ENCODE measurements around the genes RPUSD4 and ETS1.

DNA sequence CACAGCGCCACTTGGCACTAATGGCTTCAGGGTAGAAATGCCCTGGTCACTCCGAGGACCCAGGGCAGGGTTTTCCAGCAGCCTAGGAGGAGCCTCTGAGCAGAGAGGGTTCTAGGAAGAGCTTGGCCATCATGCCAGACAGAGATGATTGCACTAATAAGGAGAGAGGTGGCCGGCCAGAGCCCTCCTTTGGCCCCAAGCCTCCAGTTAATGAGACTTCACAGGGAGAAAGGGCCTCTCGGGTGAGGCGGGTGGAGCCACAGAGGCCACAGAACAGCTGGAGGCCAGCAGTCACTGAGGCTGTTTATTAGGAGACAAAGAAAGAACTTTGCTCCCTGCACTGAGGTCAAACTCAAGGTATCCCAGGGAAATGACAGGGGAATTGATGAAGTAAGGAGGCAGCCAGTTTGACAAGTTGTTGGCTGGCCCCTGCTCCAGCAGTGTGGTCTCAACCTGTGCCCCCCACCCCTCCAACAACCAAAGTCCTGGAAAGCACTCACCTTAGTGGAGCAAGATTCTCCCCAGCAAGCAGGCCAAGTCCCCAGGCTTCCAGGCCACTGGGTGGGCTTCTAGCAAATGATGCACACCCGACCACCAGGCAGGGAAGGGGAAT lies 53.4 kb downstream of the RPUSD4 start:
- RRBS: no CpG with 5 or more reads among the region's 6 CpGs

DNA sequence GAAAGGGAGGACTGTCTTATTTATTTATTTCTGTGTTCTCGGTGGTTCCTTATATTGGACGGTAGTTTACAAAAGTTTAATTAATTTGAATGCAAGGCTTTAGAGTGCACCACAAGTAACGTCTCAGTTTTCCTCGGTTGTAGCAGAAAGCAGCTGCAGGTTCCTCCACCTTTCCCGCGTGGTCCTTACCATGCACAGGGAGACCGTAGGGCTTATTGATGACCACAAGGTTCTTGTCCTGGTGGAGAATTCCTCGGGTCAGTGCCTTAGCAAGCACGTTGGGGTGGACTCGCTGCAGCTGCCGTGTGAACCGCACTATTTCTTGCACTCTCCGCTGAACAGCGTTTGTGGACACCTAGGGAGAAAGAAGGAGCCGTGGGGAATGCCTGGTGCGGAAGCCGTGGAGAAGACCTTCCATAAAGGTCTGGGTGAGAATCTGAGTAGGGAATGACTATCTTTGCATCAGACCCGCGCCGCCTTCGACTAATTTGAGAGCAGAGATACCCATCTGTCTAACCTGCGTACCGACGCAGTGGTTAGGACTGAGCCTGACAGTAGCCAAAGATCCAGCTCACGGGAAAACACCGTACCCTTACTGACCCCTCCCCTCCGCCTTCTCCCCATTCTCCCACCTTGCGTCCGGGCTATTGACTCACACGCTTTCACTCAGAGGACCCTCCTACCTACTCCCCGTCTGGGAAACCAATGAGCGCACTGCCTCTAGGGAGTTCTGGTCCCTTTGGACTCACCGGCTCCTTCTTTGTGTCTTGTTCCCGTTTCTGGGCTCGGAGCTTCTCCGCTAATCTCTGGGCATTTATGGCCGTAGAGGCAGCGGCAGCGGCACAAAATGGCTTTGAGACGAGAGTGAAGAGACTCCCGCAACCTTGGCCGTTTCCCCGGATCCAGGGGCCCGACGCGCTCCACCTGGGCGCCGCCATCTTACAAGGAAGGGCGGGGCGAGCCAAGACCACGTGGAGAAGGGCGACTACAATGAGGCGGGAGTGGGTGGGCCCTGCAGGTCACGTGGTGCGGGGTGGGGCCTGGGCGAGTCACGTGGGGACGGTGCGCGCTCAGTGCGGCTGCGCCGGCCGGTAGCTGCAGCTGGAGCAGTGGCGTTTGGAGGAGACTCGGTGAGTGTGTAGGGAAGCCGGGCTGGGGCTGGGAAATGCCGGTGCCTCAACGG lies at the start of gene RPUSD4:
RPUSD4 (minus strand) TSS at position 950 of the 1,183 bp plus-strand sequence.
- RRBS: 2% methylated on average over 5 of the region's 69 CpGs

DNA sequence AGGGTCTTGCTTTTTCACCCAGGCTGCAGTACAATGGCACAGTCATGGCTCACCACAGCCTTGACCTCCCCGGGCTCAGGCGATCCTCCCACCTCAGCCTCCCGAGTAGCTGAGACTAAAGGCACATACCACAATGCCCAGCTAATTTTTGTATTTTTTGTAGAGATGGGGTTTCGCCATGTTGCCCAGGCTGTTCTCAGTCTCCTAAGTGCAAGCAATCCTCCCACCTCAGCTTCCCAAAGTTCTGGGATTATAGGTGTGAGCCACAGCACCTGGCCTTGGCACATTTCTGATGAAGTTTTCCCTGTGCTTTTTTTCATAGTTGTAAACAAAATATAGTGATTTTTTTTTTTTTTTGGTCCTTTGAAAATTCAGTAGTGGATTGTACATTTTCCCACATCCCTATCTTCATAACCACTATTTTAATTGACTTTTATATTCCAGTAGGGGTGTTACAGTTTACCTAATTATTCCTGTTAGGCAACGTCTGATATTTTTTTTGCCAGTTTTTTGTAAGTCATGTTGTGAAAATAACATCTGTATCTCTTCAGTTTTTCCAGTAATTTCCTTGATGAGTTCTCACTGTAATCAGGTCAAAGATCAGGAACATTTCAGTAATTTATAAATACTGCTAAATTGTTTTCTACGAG lies 8.5 kb downstream of the SRPRA start:
- RRBS: no CpG with 5 or more reads among the region's 6 CpGs

DNA sequence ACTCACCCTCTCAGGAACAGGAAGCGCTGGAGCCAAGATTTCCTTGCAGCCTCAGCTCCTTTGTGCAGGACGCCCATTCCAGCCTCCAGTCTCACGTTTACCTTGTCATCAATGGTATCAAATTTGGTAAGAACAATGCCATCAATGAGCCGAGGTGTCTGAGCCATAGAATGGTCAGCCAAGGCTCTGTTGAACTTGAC lies 4.7 kb downstream of the SRPRA start:
- RRBS: no CpG with 5 or more reads among the region's 4 CpGs

GRCh38 chr11:126266912-126267459 lies 1.7 kb downstream of the SRPRA start:
- RRBS: no CpG with 5 or more reads among the region's 4 CpGs

DNA sequence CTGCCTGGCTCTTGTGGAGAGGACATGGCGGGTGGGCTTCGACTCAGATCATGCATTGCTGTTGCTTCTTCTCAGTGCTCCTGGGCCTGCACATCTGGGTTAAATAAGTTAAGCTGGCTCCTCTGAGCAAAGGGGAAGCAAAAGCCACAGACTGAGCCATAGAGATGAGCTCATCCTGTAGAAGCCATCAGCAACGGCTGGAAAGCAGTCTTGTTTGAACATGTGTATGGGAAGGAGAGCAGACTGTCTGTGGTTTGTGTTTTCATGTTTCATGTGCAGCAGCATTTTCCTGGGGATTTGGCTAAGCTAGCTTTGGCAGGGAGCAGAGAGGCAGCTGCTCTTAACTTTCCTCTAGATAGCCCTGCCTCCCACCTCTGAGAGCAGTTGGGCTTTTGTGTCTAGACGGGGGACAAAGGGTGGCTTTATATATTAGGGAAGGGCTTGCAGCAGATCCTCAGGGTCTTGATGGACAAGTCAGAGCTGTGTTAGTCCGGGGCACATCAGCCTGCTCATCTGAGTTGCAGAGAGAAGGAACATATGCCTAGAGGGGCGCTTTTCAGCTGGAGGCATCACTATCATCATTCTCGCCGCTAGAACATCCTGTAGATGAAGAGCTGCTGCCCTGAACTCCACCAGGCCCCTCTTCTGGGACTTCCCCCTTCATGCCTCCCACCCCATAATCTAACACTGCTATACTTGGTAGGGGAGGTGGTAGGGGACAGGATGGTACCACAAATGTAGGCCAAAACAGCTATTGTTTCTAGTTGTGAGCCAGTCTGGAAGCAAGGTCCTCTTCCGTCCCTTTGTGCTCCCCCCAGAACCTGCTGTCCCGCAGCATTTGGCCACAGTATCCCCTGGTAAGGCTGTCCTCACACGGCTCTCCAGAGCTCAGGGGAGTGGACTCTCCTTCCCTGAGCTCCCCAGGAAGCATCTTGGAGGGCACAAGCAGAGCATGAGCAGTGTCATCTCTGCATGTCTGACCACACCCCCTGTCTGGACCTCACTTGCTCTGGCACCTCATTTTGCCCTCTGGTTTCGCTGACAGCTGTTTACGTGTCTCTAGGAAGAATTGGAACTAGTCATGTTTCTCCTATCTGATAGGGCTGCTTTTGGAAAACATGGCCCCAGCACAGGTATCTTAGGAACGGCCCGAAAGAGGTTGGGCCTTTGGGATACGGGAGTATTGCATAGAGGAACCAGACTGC lies 15.2 kb downstream of the DCPS start:
- RRBS: no CpG with 5 or more reads among the region's 16 CpGs

DNA sequence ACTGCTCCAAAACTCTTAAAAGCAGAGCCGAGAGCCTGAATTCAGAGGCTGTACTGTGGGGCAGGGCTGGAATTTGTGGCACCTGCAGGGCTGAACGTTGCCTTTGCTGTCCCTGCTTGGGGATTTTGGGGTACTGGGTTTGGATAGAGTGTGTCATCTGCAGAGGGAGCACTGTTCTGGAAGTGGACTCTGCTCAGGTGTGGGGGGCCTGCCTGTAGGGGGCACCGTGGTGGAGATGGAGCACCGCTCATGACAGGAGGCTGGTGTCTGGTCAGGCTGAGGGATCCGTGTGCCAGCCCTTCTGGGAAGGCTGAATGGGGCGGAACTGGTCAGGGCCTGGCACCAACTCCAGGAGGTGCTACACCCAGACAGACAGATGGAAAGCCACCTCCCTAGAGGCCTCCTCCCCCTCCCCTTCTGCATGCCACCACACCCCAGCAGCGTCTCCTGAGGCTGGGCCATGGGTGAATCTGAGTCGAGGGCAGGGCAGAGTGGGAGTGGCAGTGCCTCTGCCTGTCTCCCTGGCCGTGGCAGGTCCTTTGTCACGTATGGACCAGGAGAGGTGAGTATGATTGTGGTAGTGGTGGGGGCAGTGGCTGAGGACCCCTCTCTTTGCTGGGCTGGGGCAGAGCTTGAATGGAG lies 11.5 kb downstream of the ST3GAL4 start:
- RRBS: no CpG with 5 or more reads among the region's 10 CpGs

- RRBS: no CpG with 5 or more reads among the region's 6 CpGs
Observed at GRCh38 chr11:126384368-126384869, 28.9 kb downstream of the ST3GAL4 start.

DNA sequence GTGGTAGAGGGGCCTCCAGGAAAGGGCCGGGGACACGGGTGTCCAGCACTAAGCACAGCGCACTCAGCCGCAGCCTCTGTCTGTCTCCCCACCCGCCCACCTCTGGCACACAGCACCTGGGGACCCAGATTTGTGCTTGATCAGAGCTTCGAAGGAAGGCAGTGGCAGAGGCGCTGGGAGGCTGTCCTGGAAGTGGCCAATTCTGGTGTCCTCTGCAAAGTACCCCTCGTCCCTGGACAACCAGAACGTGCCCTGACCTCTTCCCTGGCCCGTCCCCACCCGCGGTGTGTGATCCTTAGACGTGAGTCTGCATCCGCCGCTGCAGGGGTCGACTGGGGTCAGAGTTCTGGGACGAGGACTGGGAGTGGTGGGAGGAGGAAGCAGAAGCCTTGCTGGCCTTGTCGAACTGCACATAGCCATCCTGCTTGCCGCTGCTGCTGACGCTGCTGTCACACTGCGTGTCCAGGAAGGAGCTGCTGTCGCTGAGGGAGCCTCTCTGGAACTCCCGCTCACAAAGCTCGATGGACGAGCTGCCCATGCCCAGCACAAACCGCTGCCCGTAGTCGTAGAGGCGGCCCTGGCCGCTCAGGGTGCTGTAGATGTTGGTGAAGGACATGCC lies 68.9 kb downstream of the ST3GAL4 start:
- RRBS: no CpG with 5 or more reads among the region's 30 CpGs

DNA sequence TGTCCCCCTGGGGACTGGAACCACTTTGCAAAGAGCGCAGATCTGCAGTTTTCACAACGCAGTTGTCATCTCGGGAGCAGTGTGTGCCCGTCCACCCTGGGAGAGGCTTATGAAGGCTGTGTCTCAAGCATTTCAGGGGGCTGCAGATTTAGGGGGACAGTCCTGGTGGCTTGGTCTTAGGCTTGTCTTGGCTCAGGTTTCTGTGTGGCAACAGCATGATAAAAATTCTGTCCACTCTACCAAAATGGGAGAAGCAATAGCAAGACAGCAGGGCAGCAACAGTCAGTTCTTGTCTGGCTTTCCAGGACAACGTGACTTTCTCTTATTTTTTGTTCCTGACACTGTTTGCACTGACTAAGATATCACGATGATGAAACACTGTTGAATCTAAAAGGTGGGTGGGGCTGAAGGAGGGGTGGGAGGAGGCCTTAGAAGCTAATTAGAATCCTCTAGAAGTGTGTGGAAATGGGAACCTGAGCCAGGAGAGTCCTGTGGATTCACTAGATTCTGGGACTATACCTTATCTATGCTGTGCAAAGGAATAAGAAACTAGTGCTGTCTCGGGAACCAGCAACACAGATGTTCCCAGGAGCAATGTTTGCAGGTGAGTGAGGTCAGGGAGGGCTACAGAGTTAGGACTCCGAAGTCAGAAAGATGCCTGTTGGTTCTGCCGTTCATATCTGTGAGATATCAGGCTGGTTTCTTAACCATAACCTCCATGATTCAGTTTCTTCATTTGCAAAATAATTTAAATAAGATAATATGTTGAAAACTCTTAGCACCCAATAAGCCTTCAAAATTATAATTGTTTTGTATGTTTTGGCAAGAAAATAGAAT lies 300.3 kb downstream of the ST3GAL4 start:
- RRBS: no CpG with 5 or more reads among the region's 9 CpGs

DNA sequence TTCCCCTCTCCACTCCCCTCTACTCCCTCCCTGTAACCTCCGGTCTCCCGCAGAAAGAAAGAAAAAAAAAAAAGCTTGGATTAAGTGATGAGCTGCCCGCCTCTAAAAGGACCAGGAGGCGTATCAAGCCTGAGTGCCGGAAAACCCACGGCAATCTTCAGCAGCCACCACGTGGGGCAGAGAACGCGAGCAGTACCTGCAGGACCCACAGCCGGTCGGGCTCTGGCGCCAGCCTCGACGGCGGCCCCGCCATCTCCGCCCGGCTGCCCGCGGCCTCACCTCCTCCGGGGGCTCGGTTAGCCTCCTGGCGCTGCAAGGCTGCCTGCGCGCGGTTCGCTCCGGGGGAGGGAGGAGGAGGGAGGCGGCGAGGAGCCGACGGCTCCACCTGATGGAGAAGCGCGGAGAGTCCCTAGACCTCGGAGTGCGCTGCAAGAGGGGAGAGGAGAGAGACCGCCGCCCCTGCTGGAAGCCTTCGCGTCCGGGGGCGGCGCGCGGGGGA lies 2.5 kb upstream of the KIRREL3 start:
- RRBS: 2% methylated on average over 25 of the region's 45 CpGs

DNA sequence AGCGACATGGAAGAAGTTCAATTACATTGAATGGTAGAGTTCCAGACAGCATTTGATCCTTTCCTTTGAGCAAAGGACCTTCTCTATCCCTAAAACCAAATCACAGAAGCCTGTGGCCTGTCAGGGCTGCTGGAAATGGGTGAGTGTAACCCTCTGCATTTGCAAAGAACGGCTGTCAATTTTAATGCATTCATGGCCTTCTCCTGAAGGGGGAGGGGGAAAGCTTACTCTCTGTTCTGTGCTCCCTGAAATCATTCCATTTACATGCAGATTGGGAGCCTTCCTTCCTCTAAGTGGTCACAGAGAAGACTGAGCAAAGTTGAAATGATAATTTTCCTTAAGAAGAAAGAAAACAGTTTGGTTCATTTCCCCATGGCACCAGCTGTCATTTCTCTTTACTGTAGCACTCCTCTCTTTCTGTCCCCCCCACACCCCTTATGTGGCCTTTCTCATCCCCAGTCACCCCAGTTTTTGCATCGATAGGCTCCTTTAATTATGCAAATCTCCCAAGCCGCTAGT lies 109.3 kb upstream of the KIRREL3 start:
- RRBS: no CpG with 5 or more reads among the region's 4 CpGs

- RRBS: no CpG with 5 or more reads among the region's 4 CpGs
Observed at GRCh38 chr11:128290887-128291254, 296.5 kb downstream of the ETS1 start.

GRCh38 chr11:128301765-128302035 lies 285.7 kb downstream of the ETS1 start:
- RRBS: no CpG with 5 or more reads among the region's 2 CpGs

DNA sequence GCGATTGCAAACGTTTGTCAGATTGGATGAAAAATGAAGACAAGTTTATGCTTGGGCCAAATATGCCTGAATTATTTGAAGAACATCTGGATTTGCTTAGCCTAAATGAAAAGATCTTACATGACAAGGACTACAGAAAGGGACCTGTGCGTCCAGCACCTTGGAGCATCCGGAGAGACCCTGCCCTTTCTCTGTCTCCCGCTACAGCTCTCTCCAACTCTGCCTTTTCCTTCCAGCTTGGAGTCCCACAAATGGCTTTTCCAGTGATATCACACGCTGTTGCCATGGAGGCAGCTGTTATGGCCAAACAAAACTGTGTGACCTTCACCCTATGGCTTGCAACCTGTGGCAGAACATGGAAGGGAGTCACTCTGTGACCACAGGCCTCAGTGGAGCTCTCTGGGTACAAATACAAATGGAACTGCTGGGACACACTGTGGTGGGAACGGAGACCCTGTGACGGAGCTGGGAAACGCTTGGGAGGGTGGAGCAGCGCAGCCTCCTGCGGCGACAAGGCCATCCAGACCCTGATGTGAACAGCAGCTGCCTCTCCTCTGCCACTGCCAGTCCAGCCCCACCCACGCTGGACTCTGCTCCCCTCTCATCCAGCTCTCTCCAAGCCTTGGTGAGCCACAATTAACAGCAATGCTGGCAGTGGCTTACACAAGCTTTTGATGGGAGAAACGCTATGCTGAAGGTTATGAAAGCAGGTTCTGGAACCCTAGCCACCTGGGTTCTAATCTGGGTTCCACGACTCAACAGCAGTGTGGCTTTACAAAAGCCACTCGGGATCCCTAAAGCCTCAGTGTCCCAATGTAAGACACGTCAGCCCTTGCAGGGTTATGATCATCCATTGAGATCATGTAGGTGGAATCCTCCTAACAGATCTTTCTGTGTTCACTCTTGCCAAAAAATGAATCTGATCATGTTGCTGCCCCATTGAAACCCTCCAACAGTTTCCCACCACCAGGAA lies 162.4 kb downstream of the ETS1 start:
- RRBS: no CpG with 5 or more reads among the region's 17 CpGs

DNA sequence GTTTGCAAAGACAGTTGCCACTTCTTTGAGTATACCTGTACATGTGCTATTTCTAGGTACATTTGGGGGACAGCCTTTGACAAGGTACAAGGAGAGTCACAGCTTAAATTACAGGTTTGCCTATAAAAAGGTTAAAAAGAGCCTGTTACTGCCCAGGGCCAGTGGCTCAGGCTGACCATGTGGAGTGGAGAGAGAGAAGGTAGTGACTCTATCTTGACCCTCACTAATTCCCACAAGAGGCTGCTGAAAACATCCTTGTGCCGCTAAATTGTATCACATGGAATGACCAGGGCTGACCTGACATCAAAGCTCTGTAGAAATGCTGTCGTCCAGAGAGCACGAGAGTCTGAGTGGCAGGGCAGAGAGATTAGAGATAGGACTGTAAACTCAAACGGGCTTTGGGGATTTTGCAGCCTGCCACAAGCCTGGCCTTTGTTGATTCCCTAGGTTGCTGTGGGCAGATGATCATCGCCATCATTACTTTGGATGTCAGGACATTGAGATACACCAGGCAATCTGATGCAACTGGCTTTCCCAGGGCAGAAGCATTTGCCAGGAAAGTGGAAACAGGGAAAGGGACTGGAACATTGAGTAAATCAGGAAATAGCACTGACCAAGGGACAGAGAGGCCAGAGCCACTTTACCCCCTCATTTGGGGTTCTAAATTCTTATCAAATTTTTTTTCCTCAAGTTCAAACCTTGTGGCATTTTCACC lies 131.7 kb downstream of the ETS1 start:
- RRBS: no CpG with 5 or more reads among the region's 5 CpGs

GRCh38 chr11:128471056-128471758 lies 116.2 kb downstream of the ETS1 start:
- RRBS: no CpG with 5 or more reads among the region's 4 CpGs

- RRBS: no CpG with 5 or more reads among the region's 9 CpGs
Observed at GRCh38 chr11:128503203-128504058, 83.9 kb downstream of the ETS1 start.

DNA sequence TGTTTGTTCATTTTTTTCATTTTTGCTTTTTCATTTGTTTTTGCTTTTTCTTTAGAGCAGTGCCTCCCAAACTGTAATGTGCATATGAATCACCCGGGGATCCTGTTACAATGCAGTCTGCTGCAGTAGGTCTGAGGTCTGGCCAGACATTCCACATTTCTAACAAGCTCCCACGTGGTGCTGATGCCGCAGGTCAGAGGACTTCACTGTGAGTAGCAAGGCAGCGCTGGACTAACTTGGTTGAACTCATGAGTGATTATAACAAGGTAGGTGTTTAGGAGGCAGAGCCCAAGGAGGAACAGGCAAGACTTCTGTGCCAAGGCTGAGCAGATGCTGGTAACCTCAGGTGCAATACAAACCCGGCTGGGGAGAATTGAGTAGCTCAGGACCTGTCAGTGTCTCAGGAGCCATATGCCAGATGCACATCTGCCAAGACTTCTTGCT lies 4.4 kb downstream of the ETS1 start:
- RRBS: no CpG with 5 or more reads among the region's 5 CpGs

- RRBS: no CpG with 5 or more reads among the region's 5 CpGs
Observed at GRCh38 chr11:128587378-128588028, at the start of gene ETS1. Gene ETS1 (minus strand): TSS chr11:128587558.